ENCODE measurements around the genes PAICS and SPINK2.

- RRBS, result no CpG with 5 or more reads among the region's 25 CpGs
These were observed 7.7 kb upstream of the GSX2 start for GRCh38 chr4:54092177-54092717.

DNA sequence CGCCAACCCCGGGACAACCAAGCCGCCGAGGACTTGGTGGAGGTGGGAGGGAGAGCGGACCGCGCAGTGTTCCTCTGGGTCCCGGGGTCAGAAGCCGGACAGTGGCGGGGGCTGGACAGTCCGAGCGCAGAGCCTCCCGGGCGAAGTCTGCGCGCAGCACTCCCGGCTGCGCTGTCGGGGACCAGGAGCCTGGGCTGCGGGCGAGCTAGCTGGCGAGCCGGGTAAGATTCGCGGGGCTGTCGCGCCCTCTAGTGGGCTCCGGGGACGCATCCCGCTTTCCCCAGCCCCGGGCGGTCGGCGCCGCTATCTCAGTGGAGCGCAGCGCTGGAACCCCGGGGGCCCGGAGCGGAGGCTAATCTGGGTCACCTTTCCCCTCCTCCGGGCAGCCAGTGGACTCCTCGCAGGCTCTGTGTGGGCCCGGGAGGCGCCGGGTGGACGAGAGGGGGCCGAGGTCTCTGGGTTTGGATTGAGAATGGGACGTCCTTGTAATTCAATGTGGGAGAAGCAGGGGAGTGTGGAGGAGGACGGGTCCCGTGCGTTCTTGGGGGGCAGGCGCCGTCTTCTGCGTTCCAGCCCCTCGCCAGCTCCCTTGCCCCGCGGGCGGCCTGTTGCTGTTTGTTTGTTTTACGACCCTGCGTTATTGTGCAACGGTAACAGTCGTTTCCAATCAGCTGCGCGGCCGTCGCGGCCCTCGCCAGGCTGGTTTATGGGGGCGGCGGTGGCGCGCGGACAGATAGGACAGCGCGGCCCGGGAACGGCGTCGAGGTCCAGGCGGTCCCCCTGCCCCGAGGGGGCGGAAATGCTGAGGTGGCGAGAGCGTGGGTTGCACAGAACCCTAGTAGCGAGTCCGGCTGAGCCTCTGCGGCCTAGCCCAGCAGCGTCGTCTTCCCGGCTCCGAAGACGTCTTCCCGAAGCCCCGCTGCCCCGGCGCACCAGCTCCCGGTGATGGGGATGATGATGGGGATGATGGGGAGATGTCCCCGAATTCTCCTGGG is 4.4 kb downstream of the PDGFRA start:
- RRBS, result 1% methylated on average over 45 of the region's 98 CpGs

GRCh38 chr4:54409229-54409864 is 180.3 kb downstream of the PDGFRA start:
- RRBS, result no CpG with 5 or more reads among the region's 8 CpGs

- RRBS, result no CpG with 5 or more reads among the region's 5 CpGs
These were observed 125.6 kb downstream of the KIT start for GRCh38 chr4:54783380-54783637.

DNA sequence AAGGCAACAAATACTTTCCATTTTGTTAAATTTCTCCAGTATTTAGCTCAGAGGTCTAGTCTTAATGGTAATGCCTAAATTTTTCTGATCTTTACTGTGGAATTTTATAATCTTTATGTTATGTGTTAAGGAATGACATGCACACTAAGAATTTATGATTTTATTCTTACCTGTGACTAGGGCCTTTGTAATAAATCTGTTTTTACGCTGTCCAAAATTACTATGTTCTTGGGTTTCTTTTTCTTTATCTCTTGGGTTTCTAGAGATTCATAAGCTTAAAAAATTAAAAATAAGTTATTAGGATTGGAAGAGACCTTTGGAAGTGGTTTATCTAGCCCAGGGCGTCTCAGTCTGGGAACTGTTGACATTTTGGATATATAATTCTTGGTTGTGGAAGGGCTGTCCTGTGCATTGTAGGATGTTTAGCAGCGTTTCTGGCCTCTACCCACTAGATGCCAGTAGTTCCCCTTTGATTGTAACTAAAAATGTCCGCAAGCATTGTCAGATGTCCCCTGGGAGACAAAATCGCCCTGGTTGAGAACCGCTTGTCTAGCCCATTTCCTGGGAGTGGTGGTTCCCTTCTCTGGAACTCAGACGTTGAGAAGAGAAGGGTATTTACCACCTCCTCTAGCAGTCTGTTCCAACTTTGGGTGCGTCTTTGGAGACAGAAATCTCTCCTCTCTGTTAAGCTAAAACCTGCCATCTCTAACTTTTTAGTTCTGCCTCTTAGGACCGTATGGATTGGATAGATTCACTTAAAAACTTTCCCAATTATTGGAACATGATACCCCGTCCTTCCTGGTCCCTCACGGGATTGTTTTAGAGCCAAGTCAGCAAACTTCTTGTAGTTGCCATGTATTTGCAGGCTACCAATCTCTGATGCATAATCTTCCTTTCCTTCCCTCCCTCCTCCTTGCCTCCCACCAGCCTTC is 13.7 kb downstream of the TMEM165 start:
- RRBS, result no CpG with 5 or more reads among the region's 11 CpGs

DNA sequence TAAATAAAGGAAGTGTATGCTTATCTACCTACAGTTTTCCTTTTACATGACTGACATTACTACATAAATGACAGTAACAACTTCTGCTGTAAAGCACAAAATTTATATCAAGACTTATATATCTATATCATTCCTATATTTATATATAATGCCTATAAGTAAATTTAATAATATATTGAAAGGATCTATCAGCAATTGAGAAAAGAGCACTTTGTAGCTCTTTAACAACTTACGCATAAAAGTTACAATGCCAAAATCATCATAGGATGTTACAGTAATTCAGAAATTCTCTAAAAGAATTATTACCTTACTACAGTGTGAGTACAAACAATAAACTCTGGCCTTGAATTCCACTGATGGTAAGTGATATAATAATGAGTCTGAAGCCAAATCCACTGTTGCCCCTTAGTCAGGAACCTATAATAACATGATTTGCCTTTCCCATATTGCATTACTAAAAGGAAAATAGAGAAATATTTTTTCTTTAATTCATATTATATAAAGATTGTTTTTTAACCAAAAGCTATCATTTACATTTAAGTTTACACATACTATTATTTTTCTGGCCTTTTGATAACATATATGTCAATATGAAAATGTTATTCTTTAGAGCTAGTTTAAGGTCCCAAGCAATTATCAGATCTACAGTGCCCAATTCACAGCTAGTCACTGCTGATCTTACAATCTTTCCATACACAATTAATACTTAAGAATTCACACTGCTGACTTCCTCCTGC is 57.8 kb downstream of the TMEM165 start:
- RRBS, result no CpG with 5 or more reads among the region's 1 CpG

DNA sequence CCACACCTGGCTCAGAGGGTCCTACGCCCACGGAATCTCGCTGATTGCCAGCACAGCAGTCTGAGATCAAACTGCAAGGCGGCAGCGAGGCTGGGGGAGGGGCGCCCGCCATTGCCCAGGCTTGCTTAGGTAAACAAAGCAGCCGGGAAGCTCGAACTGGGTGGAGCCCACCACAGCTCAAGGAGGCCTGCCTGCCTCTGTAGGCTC is 16.7 kb downstream of the NMU start:
- RRBS, result no CpG with 5 or more reads among the region's 9 CpGs

DNA sequence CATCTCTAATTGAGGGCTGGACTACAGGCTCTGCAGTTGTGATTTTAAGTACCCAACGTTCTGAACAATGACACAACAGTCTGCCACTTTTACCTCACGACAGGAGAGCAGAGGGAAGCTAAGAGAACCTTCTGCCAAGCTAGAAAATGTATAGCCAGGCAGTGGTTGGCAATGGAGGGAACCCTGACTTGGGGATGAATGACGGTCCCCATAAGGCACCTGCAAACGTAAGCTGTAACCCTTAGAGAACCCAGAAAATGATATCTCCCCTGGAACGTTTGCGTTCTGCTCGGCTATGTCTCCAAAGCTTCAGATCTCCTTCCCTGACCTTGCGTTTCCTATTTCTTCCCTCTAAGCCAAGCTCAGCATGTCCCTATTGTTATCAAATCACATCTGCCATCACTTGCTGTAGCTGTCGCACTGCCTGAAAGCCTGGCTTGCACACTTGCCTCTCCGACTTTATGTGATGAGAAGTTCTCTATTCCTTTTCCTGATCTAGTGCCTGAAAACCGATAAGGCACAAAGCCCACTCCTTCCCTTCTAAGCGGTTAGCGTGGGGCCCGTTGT is 1.0 kb downstream of the NMU start:
- RRBS, result no CpG with 5 or more reads among the region's 14 CpGs

DNA sequence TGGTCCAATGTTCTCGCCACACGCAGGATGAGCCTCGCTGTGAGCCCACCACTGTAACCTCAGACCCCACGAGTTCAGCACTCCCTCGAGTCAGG is 288 bp upstream of the CRACD start:
- RRBS, result no CpG with 5 or more reads among the region's 5 CpGs

GRCh38 chr4:56212637-56213180 is 163.8 kb downstream of the CRACD start:
- RRBS, result no CpG with 5 or more reads among the region's 2 CpGs

- RRBS, result under 1% methylated on average over 26 of the region's 69 CpGs
These were observed at the start of gene PAICS for GRCh38 chr4:56435892-56436586. TSS of gene PAICS (plus strand) at chr4:56436260.

DNA sequence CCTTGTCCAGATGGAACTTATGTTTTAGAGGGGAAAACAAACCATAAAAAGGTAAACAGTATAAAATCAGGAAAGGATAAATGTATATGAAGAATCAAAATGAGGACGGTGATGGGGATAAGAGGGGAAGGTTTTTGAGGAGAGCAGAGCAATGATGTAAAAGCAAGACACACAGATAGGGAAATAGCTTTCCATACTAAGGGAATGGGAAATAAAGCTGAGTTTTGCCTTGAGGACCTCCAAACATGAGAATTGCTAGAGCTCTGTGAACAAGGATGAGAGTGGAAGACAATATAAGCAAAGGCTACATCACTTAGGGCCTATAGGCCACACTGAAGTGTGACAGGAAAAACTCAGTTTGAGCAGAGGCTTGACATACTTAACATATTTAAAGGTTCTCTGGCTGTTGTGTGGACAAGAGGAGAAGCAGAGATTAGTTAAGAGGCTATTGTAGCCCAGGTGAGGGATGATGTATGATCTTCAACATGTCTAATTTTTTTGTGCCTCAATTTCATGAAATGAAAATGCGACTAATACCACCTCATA is 5.3 kb upstream of the SRP72 start:
- RRBS, result no CpG with 5 or more reads among the region's 2 CpGs

DNA sequence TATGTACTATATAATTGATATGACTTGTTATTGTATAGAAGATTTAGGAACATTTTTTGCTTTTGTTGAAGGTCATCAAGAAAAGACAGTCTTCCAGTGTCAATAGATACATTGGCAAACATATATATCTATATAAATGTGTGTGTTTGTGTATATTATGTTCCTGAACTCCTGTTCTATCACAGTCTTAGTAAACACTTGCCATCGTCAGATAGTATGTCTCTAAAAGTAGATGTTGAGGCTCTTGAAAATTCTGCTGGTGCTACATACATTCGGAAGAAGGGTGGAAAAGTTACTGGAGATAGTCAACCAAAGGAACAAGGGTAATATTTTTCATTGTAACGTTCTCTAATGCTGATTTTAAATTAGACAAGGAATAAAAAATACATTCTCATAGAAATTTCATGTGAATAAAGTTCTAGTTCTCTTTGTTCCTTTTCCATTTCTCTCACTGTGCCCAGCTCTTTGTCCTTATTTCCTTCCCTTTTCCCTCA is 14.3 kb upstream of the ARL9 start:
- RRBS, result no CpG with 5 or more reads among the region's 3 CpGs

GRCh38 chr4:56680316-56680941 is 667 bp downstream of the HOPX start:
- RRBS, result no CpG with 5 or more reads among the region's 2 CpGs

DNA sequence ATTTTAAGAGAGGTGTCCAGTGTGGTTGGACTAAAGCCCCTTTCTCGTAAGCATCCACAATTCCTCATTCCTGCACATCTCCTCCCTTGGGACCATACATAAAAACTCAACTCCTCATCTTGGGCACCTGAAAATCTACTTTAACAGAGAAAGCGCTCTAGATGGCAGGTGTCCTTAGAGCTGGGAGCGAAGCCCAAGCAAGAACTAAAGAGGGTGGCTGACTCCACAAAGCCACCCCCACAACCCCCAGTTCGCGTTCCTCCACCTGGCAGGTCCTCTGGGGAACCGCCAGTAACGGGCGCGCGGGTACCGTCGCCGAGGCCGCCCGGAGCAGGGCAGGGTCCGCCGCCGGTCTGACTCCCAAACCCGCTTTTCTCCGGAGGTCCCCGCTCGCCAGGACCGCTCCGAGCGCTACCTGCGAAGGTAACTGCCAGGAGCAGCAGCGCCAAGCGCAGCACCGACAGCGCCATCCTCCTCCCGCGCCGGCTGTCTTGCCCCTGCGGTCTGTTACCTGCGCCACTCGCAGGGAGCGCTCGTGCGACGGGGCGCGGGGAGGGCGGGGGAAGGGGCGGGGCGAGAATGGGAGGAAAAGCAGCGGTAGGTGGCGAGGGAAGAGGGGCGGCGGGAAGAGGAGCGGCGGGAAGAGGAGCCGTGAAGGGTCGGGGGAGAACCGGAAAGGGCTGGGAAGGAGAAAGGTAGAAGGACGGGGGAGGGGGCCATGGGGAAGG is at the start of gene SPINK2:
TSS of gene SPINK2 (minus strand) at position 509 of the 728 bp plus-strand sequence.
- RRBS, result no CpG with 5 or more reads among the region's 55 CpGs

- RRBS, result no CpG with 5 or more reads among the region's 4 CpGs
These were observed 43.3 kb downstream of the POLR2B start for GRCh38 chr4:57021834-57022549.

GRCh38 chr4:57040571-57041061 is 61.9 kb downstream of the POLR2B start:
- RRBS, result no CpG with 5 or more reads among the region's 6 CpGs

GRCh38 chr4:57076055-57076738 is 34.0 kb downstream of the IGFBP7 start:
- RRBS, result no CpG with 5 or more reads among the region's 8 CpGs

- RRBS, result no CpG with 5 or more reads among the region's 9 CpGs
These were observed 630 bp upstream of the IGFBP7 start for GRCh38 chr4:57110857-57111173.

DNA sequence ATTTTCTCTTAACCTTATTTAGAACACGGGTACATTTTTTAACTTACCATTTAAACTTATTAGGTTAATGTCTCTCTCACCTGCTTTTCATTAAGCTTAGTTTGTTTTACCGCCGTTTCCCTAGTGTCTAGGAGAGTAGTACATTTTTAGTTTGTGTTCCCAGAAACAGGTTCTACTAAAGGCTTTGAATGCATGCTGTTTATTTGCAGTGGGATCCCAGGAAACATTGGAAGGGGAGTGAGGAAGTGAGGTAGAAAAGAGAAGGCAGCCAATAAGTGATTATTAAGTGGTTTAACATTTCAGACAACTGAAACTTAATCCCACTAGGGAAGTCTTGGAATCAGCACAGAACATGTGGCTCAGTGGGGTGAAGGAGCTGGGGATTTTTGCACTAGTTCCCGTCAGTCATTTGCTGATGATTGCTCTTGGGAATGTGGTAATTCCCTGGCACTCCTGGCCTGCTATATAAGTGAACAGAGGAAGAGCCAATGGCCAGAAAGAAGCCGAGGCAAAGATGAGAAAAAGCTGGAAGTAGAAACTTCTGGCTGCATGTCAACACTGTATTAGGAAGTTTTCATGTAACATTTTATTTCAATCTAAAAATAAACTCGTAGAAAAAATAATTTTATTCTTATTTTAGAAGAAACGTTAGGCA is 1053.0 kb upstream of the IGFBP7 start:
- RRBS, result no CpG with 5 or more reads among the region's 7 CpGs